AG09309 (cell line): ENCODE results near the gene ARMC3.

DNA sequence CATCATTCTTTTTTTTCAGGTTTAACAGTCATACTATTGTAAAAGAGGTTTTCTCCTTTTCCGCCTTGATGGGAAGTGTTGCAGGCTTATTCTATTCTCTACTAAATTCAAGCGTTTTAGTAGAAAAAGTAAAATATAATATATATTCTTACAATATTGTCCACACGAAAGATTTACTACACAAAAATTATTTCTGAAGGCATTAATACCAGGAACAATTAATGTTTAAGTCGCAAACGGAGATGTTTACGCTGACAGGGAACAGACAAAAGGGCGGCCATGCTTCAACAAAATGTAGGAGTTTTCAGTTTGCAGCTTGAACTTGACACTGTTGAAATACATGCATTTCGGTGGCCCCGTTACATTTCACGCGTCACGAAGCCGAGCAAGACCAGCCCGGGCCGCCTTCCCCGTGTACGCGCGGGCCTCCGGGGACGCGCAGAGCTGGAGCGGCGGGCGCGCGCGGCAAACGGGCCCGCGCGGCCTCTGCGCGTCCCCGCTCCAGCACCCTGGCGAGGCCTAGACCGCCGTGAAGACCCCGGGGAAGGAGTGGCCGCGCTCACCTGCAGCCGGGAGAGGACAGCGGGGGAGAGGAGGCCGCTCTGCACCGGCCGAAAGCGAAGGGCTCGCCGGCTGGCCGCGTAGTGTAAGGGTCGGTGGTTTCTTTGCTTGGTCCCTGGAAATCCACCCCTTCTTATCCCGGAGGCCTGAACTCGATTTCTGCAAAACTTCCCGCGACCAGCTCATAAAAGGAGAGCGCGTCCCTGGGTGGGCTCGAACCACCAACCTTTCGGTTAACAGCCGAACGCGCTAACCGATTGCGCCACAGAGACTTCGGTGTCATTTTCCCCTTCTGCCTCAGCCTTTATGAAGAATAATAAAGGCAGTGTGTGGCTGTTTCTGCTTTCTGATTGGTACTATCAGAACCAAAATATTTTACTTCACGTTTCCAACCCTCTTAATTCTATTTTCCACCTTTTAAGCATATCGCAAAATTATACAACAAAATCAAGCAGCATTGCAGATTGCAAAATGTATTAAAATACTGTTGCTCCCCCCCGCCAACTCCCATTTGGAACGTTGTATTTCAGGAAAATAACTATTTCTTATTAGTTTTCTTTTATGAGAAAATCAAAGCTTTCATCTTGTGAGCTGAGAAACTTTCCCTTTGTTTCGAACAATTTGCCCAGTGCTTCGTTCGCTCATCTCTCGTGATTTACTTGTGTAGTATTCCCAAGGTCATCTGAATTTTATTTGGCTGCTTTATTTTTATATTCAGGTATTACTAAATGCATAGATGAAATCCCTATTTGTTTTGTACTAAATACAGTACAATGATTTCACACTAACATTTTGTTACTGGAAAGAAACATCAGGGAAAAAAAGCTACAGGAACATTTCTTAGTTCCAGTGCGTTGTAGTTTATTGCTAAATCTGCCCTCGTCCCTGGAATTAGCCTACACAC lies 11.5 kb upstream of the EBLN1 start:
- RRBS, result under 1% methylated on average over 5 of the region's 76 CpGs

GRCh38 chr10:22251045-22251524 lies 33.3 kb upstream of the EBLN1 start:
- RRBS, result no CpG with 5 or more reads among the region's 9 CpGs

GRCh38 chr10:22334184-22334872 lies 11.0 kb upstream of the SPAG6 start:
- RRBS, result 20% methylated on average over 9 of the region's 58 CpGs

GRCh38 chr10:22437193-22438424 lies 92.3 kb downstream of the SPAG6 start:
- RRBS, result 0% methylated on average over 5 of the region's 77 CpGs

- RRBS, result no CpG with 5 or more reads among the region's 26 CpGs
These were observed 172.8 kb downstream of the PIP4K2A start for GRCh38 chr10:22541157-22542496.

DNA sequence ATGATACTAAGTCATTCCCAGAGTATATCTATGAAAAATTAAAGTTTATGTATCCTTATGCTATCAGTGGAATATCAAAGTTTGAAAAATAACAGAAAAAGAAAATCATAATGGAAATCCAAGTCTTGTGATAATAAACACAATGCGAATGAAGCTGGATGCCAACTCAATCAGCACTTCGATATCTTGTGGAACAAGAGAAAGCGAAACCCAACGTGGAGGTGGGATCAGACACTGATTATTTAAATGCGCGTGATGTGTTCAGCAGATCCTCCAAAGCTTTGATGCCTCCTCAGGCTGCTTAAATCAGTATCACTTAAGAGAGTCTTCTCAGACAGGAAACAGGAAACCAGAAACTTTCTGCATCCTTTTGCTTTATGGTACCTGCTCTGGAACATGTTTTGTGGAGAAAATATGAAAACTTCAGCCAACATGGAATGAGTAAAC lies 102.7 kb downstream of the PIP4K2A start:
- RRBS, result no CpG with 5 or more reads among the region's 6 CpGs

DNA sequence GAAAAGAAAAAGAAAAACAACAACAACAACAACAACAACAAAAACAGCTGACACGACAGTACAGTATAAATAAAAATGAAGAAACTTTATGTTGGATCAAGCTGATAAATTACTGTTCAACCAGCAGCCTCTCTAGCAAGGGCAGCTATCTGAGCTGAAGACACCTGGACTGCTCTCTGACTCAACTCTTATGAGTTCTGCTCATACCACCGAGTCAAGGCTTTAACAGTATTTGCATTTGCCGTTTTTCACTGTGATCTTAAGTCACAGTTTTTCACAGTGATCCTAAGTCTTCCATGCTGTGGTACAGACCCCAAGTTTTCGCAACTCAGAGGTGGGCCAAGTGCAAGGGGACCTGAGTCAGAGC lies 31.3 kb downstream of the PIP4K2A start:
- RRBS, result no CpG with 5 or more reads among the region's 4 CpGs

DNA sequence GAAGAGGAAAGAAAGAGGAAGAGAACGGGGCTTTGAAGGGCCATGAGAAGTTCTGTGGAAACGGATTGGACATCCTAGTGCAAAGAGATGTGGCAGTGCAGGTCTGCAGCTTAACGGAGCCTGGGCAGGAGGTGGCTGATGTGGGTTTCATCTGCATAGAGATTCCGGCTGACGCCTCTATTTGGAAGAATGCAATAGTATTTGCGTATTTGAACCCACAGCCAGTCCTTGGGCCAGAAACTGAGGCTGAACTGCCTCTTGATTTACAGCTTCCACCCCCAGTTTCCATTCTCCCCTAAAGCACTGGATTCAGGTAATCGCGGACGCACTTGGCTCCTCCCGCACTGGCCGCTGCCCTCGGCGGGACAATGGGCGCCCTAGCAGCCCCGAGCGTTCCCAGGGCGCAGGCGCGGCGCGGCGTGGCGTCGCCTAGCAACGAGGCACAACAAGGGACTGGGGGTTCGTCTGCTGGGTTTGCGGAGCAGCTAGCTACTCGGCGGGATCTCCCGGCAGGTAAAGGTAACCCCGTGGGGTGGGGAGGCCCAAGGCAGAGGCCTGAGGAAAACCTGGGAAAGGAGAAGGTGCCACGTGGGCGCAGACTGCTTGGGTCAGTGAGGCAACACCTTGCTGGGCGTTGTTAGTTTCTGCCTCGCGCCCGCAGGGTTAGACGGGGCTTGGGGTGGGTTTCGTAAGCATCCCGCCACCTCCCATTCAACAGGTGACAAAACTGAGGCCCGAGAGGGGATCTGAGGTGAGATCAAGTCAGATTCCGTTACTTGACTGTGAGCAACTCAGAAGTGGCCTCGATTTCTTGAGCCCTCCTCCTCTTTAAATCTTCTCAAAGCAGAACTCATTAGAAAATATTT lies at the start of gene ARMC3:
Gene ARMC3 (plus strand): TSS at position 460 of the 866 bp plus-strand sequence.
- RRBS, result no CpG with 5 or more reads among the region's 43 CpGs

DNA sequence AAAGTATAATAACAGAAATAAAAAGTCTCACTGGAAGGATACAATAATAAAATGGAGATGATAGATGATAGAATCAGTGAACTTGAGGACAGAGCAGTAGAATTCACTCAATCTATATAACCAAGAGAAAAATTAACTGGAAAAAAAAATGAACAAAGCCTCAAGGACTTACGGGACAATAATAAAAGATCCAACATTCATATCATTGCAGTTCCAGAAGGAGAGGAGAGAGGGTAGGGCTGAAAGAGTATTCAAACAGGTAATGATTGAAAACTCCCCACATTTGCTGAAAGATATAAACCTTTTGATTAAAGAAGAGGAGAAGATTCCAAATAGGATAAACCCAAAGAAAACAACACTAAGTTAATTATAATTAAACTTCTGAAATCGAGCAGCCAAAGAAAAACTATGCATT lies 71.7 kb upstream of the MSRB2 start:
- RRBS, result no CpG with 5 or more reads among the region's 2 CpGs

GRCh38 chr10:23097208-23097808 lies 1.9 kb downstream of the MSRB2 start:
- RRBS, result no CpG with 5 or more reads among the region's 3 CpGs

- RRBS, result no CpG with 5 or more reads among the region's 9 CpGs
These were observed 4.7 kb downstream of the MSRB2 start for GRCh38 chr10:23099741-23100909.

DNA sequence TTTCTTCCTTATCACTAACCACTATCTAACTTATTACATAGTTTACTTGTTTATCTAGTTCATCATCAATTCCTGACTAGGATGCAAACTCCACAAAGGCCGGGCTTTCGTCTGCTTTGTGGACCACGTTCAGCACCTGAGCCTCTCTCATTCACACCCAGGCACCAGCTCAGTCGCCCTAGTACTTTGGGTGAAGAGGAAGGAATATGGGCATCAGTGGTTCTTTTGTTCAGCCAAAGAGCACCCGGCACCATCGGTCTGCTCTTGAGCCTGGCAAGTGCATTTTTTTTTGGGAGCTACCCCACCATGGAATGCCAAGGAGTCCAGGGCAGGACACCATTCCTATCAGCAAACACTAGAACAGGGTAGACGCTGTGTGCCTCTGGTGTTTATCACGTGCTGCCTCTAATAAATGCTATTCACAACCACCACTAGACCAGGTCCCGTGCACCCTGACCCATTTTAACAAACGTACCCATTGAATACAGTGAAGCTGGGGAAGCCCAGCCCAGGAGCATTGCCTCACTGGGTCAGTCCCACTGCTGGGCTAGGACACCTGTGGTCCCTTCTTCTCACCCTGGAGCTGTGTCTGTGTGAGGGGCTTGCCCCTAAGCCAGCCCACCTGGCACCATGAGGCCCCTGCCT lies 2.2 kb downstream of the C10orf67 start:
- RRBS, result no CpG with 5 or more reads among the region's 10 CpGs

GRCh38 chr10:23363551-23363944 lies 19.0 kb upstream of the C10orf67 start:
- RRBS, result no CpG with 5 or more reads among the region's 6 CpGs

- RRBS, result no CpG with 5 or more reads among the region's 3 CpGs
These were observed 35.5 kb upstream of the OTUD1 start for GRCh38 chr10:23403304-23403885.

GRCh38 chr10:24215092-24215795 lies 6.3 kb downstream of the KIAA1217 start:
- RRBS, result no CpG with 5 or more reads among the region's 7 CpGs

DNA sequence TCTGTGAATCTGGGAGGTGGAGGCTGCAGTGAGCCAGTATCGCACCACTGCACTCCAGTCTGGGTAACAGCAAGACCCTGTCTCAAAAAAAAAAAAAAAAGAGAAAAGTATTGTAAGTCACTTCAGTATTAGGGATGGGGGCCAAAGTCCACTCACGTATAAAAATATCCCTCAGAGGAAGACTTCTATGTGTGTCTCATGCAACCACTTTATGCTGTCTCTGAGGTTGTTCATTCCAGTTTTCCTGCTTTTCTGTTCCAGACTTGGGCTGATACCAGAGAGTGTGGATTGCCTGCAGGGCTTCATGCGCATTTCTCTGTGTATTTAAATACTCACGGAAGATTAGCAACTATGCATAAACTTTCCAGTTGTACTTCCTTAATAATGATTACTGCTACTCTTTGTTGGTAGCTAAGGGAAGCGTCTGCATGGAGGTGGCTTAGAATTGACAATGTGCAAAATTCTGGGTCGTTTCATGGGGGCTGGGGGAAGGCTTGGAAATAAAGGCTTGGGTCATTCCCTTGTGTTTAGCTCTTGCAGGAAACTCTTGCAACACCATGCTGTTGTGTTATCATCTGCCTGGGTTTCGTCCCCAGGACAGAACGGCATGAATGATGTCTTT lies 54.0 kb downstream of the KIAA1217 start:
- RRBS, result no CpG with 5 or more reads among the region's 8 CpGs

GRCh38 chr10:24416222-24416644 lies 207.3 kb downstream of the KIAA1217 start:
- RRBS, result no CpG with 5 or more reads among the region's 4 CpGs

GRCh38 chr10:24484772-24485281 lies 238.9 kb downstream of the ARHGAP21 start:
- RRBS, result no CpG with 5 or more reads among the region's 3 CpGs

GRCh38 chr10:24488445-24489132 lies 235.1 kb downstream of the ARHGAP21 start:
- RRBS, result no CpG with 5 or more reads among the region's 7 CpGs

DNA sequence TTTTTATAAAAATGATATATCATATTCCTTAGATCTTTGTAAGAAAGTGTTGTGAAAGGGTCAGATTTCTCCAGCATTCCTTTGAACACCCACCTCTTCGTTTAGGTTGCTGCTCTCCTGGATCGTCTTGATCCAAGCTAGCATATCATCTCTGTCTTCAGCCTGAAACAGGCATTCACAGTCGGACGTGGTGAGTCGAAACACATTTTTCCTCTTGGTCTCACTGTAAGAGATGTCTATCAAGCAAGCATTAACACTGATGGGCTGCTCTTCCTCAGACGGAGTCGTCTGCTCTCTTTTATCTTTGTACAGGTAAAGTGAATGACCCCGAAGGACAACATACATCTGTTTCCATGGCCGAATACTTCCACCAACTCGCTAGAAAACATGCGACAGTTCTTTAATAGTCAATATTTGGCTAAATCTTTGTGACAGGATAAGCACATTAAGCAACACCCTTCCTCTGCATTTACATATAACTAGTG lies 123.1 kb downstream of the ARHGAP21 start:
- RRBS, result no CpG with 5 or more reads among the region's 11 CpGs